Epithelial cell of esophagus (primary cell): ENCODE results near the genes SCAMP3 and SYT11.

GRCh38 chr1:155130936-155131743, 3.5 kb downstream of the EFNA1 start:
- RRBS: no CpG with 5 or more reads among the region's 11 CpGs

DNA sequence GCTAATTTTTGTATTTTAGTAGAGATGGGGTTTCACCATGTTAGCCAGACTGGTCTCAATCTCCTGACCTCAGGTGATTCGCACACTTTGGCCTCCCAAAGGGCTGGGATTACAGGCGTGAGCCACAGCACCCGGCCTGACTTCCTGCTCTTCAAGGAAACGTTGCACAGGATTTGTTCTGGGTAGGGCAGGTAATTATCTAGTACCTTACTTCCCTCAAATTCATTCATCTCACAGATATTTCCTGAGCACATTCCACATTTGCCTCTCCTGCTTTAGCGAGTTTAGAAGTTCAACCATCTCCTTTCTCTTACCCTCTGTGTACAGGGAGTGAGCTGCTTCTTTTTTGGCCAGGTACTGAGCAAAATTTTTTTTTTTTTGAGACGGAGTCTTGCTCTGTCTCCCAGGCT, 12.1 kb downstream of the MTX1 start:
- RRBS: no CpG with 5 or more reads among the region's 6 CpGs

DNA sequence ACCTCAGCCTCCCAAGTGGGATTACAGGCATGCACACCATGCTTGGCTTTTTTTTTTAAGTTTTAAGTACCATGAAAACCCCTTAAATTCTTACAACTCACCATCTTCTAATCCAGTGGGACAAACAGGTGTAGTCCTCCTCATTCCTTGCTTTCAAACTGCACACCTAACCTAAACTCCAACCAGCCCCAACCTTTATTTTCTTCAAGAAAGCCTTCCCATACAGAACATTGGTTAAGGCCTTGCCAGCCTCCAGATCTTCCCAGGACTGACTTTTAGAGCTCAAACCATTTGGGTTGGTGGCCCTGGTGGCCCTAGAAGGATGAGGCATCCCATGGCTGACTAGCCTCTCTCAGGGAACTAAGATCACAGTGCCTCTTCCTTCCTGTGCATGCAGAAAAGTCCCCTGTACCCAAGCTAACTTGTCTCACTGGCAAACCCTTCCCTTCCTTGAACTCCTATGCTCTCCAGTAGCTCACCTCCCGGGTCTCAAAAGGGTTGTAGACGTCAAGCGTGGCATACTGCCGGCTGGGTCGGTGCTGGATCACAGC, 907 bp downstream of the SCAMP3 start:
- RRBS: 4% methylated on average over 2 of the region's 5 CpGs

- RRBS: 4% methylated on average over 1 of the region's 51 CpGs
These were observed at the start of gene SCAMP3 for GRCh38 chr1:155261729-155262857. Gene SCAMP3 (minus strand): TSS chr1:155262360.

DNA sequence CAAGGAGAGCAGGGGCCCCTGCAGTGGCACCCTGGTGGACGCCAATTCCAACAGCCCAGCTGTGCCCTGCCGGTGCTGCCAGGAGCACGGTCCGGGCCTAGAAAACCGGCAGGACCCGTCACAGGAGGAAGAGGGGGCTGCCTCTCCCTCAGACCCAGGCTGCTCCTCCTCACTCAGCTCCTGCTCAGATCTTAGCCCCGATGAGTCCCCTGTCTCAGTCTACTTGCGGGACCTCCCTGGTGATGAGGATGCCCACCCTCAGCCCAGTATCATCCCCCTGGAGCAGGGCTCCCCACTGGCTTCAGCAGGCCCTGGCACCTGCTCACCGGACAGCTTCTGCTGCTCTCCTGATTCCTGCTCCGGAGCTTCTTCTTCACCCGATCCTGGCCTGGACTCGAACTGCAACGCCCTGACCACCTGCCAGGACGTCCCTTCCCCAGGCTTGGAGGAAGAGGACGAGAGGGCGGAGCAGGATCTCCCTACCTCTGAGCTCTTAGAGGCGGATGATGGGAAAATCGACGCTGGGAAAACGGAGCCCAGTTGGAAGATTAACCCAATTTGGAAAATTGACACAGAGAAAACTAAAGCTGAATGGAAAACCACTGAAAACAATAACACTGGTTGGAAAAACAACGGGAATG, 1.3 kb downstream of the RUSC1 start:
- RRBS: no CpG with 5 or more reads among the region's 21 CpGs

DNA sequence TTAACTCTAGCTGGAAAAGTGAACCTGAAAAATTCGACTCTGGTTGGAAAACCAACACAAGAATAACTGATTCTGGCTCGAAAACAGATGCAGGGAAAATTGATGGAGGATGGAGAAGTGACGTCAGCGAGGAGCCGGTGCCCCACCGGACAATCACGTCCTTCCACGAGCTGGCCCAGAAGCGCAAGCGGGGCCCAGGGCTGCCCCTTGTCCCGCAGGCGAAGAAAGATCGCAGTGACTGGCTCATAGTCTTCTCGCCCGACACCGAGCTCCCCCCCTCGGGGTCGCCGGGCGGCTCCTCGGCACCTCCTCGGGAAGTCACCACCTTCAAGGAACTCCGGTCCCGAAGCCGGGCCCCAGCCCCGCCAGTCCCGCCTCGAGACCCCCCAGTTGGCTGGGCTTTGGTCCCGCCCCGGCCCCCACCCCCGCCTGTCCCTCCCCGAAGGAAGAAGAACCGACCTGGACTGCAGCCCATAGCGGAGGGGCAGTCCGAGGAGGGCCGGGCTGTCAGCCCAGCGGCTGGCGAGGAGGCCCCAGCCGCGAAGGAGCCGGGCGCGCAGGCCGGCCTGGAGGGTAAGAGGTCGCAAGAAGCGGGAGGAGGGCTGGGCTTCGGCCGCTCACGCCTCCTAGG, 2.0 kb downstream of the RUSC1 start:
- RRBS: 2% methylated on average over 27 of the region's 49 CpGs

DNA sequence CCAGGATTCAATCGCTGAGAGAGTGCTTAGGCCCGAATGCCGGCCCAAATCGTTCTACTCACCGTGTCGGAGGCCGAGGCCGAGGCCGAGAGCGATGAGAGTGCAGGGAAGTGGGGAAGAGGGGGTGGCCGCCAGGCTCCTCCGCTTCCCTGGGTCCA, 633 bp downstream of the ASH1L start:
- RRBS: no CpG with 5 or more reads among the region's 12 CpGs

DNA sequence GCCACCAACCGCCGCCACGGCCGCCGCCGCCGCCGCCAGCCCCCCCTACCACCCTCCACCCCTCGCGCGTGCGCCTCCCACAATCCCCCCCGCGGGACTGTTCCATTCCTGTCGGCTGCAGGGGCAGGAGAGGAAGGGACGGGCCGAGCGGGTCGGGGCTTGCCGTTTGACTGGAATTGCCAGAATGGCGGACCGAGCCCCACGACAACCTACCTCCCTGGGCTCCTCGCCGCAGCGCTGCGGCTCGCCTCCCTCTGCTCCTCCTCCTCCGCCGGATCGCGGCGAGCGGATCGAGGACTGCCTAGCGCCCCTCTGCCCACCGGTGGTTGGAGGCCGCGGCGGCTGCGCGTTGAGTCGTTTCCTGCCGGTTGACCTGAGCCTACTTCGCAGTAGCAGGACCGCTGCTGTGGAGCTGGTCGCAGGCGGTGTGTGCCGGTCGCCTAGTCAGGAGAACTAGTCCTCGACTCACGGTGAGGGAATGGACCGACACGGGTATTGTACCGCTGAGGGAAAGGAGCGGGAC, 318 bp upstream of the ASH1L start:
- RRBS: 3% methylated on average over 16 of the region's 56 CpGs

DNA sequence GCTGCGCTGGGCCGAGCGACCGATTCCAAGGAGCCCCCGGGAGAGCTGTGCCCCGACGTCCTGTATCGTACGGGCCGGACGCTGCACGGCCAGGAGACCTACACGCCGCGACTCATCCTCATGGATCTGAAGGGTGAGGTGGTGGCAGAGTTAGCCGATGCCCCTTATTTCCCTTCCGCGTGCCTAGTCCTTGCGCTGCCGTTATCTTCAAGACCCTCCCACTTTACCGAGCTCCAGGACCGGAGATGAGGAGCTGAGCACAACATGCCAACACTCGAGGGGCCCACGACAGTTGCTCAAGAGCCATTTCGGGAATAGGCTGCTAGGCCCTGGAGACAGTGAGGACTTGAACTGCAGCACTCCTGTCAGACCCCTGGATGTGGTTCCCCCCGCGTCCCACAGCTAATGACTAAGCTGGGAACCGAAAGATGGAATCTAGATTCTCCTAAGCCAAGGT, 57.1 kb downstream of the DAP3 start:
- RRBS: no CpG with 5 or more reads among the region's 28 CpGs

DNA sequence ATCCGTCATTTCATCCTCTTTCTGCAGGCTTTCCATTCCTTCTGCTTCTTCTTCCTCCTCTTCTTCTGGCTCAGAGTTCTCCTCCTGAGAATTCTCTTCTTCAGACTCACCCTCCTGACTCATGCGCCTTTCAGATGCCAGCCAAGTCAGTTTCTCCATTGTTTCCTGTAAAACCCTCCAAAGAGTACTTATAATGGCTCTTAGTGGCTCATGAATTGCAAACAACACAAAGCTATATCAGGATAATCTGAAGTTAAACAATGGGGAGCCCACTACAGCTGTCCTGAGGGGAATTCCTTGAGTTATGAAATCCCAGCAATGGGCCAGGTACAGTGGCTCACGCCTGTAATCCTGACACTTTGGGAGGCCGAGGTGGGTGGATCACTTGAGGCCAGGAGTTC, 74.5 kb downstream of the DAP3 start:
- RRBS: no CpG with 5 or more reads among the region's 4 CpGs

DNA sequence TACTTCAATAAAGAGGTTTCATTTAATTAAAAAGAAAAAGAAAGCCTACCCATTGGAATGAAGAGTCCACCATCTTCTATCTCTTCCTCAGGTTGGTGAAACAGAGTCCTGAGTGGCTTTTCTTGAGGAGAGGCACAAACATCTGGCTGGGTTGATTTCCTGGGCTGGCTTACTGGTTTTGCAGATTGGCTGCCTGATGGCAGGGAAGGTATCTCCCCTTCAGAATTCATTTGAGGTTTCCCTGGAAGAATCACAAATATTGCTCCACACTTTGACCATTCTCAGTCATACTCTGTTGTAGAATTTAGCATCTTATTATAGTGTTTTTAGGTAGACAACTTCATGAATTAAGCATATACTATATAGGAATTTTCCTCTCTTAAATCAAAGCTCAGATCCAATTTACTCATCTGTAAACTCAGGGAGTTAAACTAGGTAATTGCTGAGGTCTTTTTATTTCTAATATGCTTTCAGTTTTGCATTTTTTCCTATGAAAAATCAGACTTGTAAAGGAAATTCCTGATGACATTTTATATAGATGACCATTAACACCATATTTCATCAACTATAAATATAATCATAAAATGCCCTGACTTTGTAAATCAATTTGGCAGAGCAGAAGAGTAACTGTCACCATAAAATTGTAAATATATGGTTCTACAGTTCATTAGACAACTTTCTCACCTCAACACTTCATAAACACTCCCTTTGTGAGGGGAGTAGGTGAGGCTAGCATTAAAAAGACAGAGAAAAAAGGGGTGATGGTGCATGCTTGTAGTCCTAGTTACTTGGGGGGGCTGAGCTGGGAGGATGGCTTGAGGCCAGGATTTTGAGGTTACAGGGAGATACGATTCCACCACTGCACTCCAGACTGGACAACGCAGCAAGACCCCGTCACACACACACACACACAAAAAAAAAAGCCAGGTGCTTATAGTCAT, 30.0 kb downstream of the GON4L start:
- RRBS: no CpG with 5 or more reads among the region's 3 CpGs

DNA sequence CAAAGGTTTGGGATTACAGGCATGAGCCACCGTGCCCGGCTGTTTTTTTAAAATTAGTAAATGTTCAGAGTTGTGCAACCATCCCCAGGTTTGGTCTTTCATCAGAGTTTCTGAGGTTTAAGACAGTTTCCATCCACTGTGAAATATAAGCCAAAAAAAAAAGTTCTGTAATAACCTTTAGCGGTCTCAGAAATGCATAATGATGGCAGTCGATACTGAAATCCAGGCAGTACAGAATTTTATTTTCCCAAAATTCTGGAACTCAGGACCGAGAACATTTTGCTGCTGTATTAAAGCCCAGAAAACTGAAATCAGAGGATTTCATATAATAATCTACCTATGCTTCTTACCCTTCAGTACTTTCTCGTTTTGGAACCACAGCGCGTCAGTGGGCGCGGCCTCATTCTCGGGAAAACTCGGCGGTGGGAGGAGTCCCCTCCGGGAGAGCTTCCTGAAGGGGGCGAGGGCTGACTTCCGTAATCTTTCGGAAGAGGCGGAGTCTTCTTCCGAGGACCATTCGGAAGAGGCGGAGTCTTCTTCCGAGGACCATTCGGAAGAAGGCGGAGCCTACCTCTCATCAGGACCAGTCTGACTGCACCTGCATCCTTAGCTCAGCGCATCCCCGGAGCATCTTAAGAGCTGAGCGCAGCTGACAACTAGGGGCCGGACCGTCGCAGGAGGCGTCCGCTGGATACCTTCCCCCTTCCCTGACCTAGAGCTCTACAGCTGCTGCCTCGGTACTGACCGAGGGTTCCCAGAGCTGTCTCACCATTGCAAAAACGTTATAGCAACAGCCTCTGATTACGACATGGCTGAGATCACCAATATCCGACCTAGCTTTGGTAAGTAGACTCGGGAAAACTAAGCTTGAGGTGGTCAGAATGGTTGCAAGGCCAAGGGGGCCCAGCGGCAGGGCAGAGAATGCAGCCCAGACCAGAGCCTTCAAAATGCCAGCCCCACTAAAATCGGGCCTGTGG, at the start of gene SYT11:
Gene SYT11, plus strand, starts transcription at position 614 of the 977 bp plus-strand sequence.
- RRBS: 10% methylated on average over 2 of the region's 40 CpGs

GRCh38 chr1:156002244-156002949, 18.4 kb downstream of the SSR2 start:
- RRBS: no CpG with 5 or more reads among the region's 3 CpGs

GRCh38 chr1:156008598-156009808, 11.7 kb downstream of the SSR2 start:
- RRBS: no CpG with 5 or more reads among the region's 13 CpGs

- RRBS: no CpG with 5 or more reads among the region's 11 CpGs
These were observed 12.0 kb upstream of the LMNA start for GRCh38 chr1:156102440-156102904.

GRCh38 chr1:156113408-156114056, 979 bp upstream of the LMNA start:
- RRBS: no CpG with 5 or more reads among the region's 5 CpGs

DNA sequence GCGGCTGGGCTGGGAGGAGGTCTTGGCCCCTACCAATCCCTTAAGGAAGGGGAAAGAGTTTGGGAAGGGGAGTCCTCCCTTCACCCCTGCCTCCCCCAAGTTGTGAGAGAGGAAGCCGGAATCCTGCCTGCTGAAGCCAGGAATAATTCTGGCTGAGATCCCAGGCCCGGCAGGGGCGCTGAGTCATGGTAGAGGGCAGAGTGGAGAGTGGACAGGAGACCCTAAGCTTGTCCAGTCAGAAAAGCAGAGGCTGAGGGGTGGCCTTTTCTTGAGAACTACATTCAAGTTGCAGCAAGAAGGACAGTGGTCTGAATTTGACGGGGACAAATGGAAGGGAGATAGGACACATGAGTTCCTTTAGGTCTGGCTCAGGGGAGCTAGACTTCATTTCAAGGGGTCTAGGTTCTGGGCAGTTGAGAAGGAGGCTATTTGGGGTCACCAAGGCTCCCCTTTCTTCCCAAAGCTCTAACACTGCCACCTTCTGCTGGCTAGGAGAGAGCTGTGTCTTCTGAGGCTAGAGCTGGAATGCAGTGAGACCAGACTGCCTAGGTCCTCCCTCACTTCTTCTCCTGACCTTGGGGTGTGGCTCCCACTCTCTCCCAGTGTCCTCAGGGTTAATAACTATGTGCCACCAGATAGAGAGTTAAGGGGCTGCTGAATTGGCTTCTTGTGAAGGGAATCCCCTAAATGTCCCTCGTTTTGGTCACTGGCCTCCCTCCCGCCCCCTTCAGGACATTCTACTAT, 8.5 kb downstream of the LMNA start:
- RRBS: 0% methylated on average over 2 of the region's 7 CpGs

DNA sequence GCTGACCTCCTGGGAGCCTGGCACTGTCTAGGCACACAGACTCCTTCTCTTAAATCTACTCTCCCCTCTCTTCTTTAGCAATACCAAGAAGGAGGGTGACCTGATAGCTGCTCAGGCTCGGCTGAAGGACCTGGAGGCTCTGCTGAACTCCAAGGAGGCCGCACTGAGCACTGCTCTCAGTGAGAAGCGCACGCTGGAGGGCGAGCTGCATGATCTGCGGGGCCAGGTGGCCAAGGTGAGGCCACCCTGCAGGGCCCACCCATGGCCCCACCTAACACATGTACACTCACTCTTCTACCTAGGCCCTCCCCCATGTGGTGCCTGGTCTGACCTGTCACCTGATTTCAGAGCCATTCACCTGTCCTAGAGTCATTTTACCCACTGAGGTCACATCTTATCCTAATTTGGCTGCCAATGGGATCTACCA, 16.0 kb downstream of the LMNA start:
- RRBS: no CpG with 5 or more reads among the region's 6 CpGs

GRCh38 chr1:156138703-156139417, 14.5 kb upstream of the SEMA4A start:
- RRBS: no CpG with 5 or more reads among the region's 9 CpGs

GRCh38 chr1:156140367-156140759, 13.0 kb upstream of the SEMA4A start:
- RRBS: no CpG with 5 or more reads among the region's 6 CpGs